CD14-positive monocyte (primary cell): Measurements from ENCODE around the gene P2RX7.

GRCh38 chr12:120231133-120232258 is 30.6 kb upstream of the RPLP0 start:
- CAGE, long polyA plus RNA, result no peak

- CAGE, long polyA plus RNA, result no peak
Measured at GRCh38 chr12:120241983-120242759, 23.4 kb downstream of the PXN start.

DNA sequence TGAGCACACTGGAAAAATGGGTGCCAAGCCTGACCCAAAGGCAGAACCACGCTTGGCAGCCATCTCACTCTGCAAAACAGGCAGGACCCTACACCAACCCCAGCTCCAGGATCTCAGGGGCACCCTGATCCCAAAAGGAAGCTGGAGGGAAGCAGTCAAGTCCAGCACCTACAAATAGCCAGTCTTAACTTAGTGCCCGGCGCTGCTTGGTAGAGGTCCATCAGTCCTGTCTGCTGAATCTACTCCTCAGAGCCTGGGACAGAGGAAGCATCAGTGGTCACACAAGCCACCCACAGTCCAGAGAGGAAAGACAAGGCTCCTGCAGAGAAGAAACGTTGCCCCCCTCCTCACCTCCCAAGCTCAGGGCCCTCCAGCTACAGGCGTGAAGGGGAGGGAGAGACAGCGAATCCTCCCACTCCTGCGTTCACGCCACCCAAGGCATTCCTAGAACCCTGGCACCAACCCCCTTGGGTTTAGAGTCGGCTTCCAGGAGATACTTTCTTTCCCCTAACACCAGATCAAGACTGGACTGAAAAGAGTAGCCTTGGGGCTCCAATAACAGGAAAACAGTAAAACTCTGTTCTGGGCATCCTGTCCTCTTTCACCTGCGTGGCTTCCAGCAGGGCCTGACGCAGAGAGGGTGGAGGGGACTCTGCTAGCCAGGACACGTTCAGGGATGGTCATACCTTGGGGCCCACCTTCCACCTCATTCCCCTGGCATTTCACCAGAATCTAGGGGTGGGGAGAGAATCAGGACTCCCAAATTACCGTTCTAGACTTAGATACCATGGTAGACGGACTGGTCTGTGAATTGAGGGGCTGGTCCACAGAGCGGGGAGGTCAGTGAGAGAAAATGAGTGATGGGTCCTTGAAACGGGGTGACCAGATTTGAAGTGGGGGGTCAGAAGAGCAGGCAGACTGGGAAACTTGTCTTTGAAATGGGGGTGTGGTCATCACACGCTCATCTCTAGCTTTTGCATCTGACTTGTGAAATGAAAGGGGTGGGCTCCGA is 1.2 kb downstream of the PXN start:
- CAGE, long polyA plus RNA, result no peak

DNA sequence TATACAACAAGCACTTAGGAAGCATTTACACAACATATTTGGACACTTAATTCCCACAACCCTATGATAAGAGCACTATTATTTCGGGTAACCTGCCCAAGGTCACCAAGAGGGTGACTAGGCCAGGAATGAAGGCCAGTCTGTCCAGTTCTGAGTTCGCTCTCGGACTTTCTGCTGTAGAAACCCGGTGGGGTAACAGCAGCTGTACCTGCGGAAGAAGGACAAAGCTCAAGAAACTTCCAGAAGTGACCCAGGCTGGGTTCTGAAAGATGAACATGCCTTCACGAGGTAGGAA is 10.8 kb downstream of the PLA2G1B start:
- CAGE, long polyA plus RNA, result no peak

DNA sequence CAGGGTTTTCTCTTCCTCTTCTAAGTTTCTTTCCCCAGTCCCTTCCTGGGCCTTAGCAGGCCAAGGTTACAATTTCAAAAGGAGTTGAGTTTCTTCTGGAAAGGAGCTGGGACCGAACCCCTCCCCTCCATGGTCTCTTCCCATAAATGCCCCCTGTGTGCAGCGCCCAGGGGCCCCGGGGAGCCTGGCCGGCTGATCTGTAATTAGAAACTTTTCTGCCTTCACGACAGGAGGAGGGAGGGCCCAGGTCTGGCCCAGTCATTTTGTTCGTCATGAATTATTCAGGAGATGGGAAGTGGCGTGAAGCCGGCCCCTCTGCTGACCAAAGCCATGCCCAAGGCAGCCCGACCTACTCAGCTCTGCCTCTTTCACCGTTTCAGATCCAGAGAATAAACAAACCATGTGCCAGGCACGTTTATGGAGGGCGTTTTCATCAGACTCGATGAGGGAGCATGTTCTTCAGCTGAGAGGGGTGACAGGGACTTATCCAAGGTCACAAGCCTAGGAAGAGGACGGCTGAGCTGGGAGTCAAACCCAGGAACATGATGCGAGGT is 33.3 kb upstream of the MSI1 start:
- CAGE, long polyA plus RNA, result no peak

- CAGE, long polyA plus RNA, result no peak
Measured at GRCh38 chr12:120413952-120414423, 23.9 kb upstream of the COX6A1 start.

- CAGE, long polyA plus RNA, result no peak
Measured at GRCh38 chr12:120468864-120469611, 510 bp downstream of the SRSF9 start.

DNA sequence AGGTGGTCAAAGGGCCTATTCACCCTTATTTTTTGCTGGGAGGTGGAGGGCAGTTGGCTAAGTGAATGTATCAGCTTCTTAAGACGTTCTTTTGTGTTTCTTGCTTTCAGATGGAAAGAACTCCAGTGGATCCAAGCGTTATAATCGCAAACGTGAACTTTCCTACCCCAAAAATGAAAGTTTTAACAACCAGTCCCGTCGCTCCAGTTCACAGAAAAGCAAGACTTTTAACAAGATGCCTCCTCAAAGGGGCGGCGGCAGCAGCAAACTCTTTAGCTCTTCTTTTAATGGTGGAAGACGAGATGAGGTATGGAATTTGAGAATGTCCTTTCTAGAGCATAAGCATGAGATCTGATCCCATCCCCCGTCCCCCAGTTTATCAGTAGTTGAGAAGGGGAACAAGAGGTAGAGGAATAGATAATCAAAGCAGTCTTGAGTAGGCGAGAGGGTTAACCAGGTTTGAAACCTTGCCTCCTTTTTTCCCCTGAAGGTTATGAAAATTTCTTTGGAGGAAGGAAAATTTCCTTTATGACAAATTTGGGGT is 12.2 kb downstream of the RNF10 start:
- CAGE, long polyA plus RNA, result no peak

DNA sequence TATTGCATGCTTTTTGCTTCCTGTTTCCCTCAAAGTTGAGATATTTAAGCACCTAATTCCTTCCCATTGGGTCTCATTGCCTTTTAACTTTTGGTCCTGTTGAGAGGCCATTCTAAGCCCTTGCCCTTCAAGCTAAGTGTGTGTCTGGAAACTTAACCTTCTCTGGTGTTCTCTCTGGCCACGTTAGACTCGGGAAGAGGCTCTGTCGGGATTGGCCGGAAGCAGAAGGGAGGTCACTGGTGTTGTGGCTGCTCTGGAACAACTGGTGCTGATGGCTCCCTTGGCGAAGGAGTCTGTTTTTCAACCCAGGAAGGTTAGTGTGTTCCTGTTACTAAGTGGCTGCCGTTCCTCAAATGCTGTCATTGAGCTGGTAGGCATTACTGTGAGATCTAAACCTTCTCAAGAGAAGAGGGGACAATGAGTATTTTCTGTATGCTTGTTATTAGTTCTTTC is 18.4 kb downstream of the POP5 start:
- CAGE, long polyA plus RNA, result no peak

GRCh38 chr12:120563746-120564335 is 17.4 kb downstream of the POP5 start:
- CAGE, long polyA plus RNA, result no peak

- CAGE, long polyA plus RNA, result no peak
Measured at GRCh38 chr12:120590991-120591353, 9.8 kb upstream of the POP5 start.

DNA sequence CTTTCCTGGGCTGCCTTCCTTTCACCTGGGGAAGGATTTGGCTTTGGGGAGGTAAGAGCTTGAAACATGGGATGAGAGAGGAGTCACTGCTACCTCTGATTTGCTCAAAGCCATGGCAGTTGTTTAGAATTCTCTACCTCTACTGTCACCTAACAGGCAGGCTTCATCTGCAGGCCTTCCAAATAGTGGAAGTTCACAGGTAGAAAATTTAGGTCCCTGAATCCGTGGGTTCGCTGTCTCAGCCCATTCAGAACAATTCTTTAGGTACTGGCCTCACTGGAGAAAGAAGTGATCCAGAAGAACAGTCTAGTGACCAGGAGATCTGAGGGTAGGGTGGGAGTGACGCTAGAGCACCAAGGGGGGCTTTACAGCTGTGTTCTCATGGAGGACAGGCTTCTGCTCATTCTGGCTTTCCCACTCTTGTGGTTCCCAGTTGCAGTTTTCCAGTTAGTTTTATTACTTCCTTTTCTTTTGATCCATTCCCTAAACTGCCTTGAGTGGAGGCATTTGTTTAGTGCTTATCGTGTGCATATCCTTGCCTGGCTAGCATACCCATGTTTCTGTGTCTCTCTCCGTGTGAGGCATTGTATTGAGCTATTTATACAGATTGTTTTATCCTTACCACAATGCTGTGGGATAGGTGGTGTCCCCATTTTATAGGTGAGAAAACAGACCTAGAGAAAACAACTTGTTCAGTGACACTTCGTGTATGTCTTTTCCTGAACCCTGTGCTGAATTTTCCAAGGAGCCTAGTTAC is 3.9 kb downstream of the MLEC start:
- CAGE, long polyA plus RNA, result no peak

GRCh38 chr12:120705437-120706062 is 4.7 kb upstream of the UNC119B start:
- CAGE, long polyA plus RNA, result no peak

DNA sequence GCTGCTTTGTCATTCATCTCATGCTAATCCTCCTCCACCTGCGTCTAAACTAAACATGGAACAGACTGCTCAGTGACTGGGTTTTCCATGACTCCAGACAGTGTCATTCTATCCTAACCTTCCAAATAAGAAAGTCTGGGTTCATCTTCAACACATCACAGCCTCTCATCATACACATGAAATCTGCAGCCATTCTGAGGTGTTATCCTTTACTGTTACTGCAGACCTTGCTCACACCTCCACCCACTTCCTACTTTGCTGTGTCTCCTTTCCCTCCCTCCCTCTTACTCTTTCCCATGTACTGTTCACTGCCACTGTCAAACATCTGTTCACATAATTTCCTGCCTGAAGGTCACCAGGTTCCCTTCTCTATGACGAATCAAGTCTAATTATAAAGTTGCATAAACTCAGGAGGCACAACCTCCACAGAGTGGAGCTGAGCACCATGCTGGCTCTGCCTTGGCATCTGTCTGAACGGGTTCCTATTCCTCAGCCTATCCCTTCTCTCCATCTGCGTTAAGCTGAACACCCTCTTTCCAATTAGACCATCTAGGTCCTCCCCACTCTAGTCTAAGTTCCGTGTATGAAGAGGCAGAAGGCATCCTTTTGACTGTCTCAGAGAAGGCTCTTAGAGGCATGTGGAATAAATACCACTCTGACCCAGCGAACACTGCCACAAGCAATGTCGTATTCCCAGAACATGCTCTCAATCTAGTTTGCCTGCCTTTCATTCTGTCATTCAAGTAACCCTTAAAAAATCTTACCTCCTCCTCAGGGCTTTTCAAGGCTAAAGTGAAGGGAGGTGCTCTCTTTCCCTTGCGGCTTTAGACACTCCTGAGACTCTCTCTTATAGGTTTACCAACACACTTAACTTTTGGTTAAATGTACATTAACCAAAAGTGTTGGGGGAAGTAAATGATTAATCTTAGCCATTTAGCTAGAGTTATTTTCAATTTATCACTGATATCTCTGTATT is 48.7 kb downstream of the ACADS start:
- CAGE, long polyA plus RNA, result no peak

- CAGE, long polyA plus RNA, result no peak
Measured at GRCh38 chr12:120787534-120788798, 62.3 kb downstream of the ACADS start.

DNA sequence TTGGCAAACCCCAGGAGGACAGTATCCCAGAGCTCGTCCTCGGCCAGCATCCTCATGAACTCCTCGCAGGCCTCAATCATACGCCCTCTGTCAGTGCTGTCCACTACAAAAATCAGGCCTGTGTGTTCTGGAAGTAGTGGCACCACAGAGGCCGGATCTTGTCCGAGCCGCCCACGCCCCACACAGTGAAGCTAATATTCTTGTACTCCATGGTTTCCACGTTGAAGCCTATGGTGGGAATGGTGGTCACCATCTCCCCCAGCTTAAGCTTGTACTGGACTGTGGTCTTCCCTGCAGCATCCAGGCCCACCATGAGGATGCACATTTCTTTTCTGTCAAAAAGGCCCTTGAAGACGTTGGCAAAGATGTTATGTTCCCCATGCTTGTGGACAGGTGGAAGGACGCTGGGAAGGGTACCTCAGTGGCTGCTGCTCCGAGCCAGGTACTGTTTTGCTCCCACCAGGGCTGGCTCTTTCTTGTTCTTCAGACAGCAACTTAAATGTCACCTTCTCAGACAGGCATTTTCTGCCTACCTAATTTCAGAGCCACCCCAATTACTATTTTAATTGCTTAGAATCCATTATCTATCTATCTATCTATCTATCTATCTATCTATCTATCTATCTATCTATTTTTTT is 58.8 kb downstream of the SPPL3 start:
- CAGE, long polyA plus RNA, result no peak

DNA sequence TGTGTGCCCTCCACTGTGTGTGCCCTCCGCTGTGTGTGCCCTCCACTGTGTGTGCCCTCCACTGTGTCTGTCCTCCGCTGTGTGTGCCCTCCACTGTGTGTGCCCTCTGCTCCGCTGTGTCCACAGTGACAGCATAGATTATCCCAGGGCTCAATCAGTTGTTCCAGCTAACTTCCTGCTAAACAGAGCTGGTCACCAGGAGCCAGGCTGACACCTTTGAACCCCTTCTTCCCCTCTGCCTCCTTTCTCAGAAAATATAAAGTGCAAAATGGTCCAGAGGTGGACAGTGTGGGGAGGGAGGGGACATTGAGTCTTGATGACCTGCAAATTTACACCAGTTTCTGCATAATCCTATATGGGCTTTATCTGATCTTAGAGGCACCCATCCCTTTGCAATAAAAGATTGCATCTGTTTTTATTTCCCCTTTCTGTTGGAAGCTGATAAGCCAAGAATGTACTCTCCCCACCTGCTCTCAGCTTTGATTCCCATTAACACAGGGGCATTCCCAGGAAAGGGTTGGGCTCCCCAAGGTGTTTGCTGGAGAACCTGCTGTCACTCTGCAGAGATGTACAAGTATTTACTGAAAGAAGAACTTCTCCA is 21.6 kb upstream of the HNF1A start:
- CAGE, long polyA plus RNA, result no peak

DNA sequence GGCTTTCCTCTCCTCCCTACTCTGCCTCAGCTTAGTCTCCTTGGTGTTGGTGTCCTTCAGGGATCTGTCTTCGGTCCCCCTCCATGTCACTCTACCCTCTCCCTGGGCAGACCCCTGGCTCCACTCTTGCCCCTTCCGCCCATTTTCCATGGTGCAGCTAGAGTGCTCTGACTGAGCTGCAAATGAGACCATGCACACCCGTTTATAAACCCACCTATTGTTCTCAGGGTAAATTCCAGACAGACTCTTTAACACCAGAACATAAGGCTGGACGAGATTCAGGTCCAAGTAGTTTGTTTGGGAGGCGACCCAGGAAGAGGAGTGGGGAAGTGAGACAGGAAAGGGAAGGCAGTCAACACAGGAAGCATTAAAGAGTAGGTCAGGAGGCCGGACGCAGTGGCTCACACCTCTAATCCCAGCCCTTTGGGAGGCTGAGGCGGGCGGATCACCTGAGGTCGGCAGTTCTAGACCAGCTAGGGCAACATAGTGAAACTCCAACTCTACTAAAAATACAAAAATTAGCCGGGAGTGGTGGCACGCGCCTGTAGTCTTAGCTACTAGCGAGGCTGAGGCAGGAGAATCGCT is 4.5 kb upstream of the P2RX7 start:
- CAGE, long polyA plus RNA, result no peak

GRCh38 chr12:121132514-121133682 is at the start of gene P2RX7:
Gene P2RX7, plus strand, starts transcription at chr12:121132876.
- CAGE, long polyA plus RNA, result no peak

DNA sequence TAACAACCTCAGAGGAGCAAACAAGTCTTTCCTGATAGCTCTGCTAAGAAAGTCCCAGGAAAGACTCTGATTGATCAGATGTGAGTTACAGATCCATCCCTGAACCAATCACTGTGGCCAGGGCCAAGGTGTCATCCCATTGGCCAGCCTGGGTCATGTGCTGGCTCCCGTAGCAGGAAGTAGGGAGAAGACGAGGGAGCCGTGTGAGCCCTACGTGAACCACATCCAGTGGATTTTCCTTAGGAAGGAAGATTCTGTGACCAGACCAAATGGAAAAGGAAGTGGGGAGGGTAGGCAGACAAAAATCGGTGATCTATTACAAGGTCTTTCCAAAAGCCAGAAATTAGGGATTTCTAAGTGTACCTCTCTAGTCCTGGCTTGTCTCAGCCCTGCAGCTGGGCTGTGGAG is 5.7 kb downstream of the P2RX7 start:
- CAGE, long polyA plus RNA, result no peak